PC-3 (cell line): Measurements from ENCODE around the gene CCDC138.

DNA sequence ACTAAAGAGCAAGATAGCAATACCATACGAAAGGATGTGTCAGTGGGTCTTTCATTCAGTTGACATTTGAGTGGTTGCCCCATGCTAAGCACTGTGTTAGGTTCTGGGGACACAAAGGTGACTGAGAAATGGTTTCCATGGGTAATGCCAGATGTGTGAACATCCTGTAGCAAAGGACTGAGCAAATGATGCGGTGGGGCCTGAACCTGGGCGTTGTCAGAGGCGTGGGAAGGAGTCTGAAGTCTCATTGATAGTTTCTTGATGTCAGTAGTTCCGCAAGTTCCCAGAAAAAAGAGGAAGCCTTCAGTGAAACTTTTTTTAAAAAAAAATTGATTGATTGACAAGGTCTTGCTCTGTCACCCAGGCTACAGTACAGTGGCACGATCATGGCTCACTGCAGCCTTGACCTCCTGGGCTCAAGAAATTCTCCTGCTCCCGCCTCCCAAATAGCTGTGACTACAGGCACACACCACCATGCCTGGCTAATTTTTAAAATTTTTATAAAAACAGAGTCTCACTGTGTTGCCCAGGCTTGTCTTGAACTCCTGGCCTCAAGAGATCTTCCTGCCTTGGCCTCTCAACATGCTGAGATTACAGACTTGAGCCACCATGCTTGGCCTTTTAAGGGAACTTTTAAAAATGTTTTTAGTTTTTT is 57.0 kb downstream of the LIMS1 start:
- RAMPAGE, long total RNA = no peak

DNA sequence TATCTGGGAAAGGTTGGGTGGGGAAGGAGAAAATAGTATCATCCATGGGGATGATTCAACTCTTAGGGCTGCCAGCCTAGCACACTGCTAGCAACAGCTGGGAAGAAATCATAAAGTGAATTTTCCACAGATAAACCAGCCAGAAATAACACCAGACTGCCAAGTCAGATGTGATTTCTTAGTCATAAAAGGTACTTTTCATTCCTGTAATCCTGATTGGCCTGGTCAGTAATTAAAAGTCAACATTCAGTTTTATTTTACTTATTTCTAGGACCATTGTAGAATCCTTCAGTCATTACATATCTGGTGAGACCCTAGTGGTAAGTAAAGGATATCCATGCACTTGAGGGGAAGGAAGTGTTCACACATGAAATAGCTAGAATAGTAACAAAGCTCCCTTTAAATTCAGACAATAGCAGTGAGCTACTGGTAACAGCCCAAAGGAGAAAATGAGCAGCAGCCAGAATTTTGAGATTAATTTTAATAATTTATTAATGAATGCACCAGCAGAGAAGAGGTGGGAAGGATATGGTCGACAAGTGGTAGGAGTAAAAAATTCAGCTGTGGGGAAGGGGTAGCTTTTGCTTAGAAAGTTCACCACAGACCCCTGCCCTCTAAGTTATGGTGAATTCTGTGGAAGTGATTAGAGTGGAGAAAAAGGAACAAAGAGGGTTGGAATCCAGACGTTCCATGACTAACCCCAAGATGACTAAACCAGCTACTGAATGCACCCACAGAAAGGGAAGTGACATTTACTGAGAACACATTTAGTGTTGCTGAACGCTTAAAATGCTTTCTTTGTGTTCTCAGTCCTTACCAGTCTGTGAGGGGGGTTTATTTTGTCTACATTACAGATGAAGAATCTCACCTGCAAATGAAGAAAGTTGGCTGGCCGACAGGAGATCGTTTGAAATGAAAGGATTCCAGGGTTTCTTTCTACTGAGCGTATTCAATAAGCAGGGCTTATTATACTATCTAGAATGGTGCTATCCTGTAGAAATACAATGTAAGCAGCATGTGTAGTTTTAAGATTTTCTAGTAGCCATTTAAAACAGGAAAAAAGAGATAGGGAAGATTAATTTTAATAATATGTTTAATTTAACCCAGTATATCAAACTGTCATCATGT is 59.7 kb downstream of the LIMS1 start:
- RAMPAGE, long total RNA = no peak

- RAMPAGE, long total RNA = no peak
Measured at GRCh38 chr2:108596099-108596828, 62.0 kb downstream of the LIMS1 start.

GRCh38 chr2:108601156-108601675 is 66.9 kb downstream of the LIMS1 start:
- RAMPAGE, long total RNA = no peak

DNA sequence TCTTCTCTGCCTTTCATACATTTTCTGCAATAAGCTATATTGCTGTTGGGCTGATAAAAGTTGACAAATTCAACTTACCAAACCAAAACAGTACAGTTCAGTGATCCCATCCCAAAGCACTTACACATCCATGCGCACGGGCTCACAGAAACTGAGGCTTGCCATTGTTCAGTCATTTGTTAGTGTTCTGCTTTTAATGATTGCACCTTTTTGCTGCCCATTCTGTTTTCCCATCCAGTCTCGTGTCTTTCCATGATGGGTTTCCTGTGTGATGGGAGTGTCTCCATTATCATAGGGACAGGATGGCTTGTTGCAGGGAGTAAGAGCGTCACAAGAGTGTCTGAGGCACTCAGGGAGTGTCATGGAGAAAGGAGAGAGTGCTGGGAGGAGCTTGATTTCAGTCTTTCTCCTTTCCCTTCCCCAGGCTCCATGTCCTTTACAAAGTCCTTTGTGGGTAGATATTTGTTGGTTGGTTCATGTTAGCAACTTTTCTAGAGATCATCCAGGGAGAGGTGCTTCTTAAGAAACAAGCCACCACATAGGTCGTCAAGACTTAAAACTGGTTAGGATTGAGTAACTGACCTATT is 79.4 kb upstream of the RANBP2 start:
- RAMPAGE, long total RNA = no peak

- RAMPAGE, long total RNA = no peak
Measured at GRCh38 chr2:108735437-108735887, 16.2 kb downstream of the RANBP2 start.

DNA sequence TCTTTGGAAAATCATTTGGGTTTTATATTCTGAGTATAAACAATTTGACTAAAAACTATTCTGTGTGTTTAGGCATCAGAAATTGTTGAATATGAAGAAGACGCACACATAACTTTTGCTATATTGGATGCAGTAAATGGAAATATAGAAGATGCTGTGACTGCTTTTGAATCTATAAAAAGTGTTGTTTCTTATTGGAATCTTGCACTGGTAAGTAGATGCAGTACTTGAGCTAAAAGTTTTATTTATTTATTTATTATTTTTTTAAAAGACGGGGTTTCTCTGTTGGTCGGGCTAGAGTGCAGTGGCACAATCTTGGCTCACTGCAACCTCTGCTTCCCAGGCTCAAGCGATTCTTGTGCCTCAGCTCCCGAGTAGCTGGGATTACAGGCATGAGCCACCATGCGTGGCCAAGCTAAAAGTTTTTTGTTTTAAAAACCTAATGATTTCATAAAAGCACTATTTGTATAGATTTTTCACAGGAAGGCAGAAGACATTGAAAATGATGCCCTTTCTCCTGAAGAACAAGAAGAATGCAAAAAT is 33.1 kb upstream of the CCDC138 start:
- RAMPAGE, long total RNA = no peak

DNA sequence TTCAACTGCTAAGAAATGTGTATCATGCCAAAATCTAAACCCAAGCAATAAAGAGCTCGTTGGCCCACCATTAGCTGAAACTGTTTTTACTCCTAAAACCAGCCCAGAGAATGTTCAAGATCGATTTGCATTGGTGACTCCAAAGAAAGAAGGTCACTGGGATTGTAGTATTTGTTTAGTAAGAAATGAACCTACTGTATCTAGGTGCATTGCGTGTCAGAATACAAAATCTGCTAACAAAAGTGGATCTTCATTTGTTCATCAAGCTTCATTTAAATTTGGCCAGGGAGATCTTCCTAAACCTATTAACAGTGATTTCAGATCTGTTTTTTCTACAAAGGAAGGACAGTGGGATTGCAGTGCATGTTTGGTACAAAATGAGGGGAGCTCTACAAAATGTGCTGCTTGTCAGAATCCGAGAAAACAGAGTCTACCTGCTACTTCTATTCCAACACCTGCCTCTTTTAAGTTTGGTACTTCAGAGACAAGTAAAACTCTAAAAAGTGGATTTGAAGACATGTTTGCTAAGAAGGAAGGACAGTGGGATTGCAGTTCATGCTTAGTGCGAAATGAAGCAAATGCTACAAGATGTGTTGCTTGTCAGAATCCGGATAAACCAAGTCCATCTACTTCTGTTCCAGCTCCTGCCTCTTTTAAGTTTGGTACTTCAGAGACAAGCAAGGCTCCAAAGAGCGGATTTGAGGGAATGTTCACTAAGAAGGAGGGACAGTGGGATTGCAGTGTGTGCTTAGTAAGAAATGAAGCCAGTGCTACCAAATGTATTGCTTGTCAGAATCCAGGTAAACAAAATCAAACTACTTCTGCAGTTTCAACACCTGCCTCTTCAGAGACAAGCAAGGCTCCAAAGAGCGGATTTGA is 21.7 kb upstream of the CCDC138 start:
- RAMPAGE, long total RNA = no peak

DNA sequence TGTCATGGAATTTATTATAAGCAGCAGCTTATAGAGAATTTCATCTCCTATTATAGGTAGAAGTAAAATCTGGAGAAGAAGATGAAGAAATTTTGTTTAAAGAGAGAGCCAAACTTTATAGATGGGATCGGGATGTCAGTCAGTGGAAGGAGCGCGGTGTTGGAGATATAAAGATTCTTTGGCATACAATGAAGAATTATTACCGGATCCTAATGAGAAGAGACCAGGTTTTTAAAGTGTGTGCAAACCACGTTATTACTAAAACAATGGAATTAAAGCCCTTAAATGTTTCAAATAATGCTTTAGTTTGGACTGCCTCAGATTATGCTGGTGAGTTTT is 4.5 kb upstream of the CCDC138 start:
- RAMPAGE, long total RNA = no peak

DNA sequence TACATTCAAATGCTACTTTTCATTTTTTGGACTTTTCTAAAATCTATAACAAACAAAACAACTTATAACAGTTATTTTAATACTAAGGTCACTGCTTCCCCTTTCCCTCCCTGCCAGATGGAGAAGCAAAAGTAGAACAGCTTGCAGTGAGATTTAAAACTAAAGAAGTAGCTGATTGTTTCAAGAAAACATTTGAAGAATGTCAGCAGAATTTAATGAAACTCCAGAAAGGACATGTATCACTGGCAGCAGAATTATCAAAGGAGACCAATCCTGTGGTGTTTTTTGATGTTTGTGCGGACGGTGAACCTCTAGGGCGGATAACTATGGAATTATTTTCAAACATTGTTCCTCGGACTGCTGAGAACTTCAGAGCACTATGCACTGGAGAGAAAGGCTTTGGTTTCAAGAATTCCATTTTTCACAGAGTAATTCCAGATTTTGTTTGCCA is 4.1 kb upstream of the CCDC138 start:
- RAMPAGE, long total RNA = no peak

DNA sequence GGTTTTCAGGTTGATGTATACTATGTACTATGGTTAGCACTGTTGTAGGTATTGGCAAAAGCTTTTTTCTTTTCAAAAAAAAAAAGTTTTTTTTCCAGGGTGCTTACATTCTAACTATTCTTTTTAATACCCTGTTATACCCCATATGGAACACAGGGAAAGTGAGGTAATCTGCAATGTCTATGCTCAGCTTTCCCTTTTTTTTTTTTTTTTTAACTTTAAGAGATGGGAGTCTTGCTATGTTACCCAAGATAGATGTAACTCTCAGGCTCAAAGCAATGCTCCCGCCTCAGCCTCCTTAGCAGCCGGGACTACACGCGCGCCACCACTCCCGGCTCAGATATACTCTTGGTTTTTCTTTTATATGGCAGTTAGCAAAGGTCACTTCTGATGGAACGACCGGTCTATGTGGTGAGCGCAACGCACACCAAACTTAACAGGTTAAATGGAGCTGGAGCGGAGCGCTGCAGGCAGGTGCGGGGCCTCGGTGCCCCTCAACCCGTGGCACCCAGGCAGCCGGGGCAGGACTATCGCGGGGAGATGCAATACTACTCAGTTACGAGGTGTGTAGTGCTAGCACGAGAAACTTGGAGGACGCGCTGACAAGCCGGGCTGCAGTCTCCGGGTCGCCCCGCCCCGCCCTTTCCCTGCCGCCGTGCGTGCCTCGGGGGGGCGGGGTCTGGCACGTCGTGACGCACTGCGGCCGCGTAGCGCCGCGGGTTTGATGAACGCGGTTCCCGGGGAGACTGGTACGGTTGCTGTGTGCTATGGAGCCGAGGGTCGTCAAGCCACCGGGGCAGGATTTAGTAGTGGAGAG is at the start of gene CCDC138:
CCDC138 (plus strand) TSS at position 716 of the 817 bp plus-strand sequence.
- RAMPAGE, long total RNA = no peak

- RAMPAGE, long total RNA = no peak
Measured at GRCh38 chr2:109127921-109128584, 952 bp upstream of the SH3RF3 start.

DNA sequence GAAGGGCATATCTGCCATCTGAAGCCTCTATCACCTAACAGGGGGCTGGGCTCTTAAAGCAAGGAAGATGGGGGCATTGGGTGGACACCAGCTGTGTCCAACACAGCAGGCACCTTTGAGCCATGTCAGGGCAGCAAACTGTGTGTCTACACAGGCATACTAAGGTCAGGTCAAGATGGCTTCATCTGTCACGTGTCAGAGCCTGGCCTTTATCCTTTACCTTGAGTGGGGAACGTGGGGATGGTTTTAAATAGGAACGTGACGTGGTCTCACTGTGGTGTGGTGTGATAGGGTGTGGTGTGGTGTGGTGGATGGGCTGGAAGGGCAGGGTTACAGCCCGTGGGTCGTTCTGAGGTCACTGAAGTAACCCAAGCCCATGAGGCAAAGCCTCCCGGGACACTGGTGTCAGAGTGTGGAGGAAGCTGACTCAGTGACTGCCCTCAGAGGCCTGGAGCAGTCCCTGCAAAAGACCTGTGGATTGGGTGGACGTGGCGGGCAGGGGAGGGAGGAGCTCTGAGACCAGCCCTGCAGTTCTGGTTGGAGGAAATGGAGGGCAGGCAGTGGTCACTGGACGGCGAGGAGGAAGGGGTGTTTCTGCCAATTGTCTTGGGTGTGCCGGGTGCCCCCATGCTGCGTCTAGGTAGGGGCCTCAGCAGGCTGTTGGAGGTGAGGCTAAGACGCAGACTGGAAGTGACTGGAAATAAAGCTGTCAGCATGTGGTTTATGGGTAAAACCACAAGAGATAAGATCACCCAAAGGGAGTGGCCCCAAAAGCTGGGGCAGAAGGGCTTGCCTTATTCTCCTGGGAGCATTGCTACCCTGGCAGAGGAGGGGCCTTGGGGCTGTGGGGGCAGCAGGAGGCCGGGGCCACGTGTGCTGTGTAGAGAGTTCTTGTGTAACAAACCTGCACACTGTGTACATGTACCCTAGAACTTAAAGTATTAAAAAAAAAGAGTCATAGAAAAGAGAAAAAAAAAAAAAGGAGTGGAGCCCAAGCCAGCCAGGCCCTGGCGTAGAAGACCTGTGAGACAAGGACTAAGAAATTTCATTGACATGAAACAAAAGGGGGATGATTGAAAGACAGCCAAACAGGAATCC is 84.8 kb downstream of the SH3RF3 start:
- RAMPAGE, long total RNA = no peak

DNA sequence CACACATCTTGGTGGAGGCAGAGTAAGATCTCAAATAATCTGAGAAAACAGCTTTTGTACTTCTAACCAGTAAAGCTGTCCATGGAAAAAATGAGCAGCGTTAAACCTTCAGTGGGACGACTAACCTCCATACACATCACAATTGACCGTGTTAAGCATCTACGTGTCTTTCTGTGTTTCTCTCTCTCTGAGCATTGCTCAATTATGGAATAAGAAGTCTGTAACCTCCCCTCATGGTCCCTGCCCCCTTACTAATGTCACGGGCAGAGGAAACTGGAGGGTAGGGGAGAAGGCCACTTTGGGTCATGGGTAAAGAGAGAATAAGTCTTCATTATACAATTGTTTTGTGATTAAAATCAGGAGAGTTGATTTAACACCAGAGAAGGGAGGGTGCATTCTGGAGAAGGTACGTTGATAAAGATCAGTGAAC is 86.0 kb downstream of the SH3RF3 start:
- RAMPAGE, long total RNA = no peak

DNA sequence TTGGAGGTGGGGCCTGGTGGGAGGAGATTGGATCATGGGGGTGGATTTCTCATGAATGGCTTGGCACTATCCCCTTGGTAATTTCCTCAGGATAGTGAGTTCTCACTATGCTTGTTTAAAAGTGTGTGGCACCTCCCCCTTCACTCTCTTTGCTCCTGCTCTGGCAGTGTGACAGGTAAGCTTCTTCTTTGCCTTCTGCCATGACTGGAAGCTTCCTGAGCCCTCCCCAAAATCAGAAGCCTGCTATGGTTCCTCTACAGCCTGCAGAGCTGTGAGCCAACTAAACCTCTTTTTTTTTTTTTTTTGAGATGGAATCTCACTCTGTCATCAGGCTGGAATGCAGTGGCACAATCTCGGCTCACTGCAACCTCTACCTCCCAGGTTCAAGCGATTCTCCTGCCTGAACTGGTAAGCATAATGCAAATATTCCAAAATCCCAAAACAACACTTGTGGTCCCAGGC is 80.0 kb downstream of the SOWAHC start:
- RAMPAGE, long total RNA = no peak

- RAMPAGE, long total RNA = no peak
Measured at GRCh38 chr2:110124876-110125299, 9.3 kb upstream of the MALL start.

DNA sequence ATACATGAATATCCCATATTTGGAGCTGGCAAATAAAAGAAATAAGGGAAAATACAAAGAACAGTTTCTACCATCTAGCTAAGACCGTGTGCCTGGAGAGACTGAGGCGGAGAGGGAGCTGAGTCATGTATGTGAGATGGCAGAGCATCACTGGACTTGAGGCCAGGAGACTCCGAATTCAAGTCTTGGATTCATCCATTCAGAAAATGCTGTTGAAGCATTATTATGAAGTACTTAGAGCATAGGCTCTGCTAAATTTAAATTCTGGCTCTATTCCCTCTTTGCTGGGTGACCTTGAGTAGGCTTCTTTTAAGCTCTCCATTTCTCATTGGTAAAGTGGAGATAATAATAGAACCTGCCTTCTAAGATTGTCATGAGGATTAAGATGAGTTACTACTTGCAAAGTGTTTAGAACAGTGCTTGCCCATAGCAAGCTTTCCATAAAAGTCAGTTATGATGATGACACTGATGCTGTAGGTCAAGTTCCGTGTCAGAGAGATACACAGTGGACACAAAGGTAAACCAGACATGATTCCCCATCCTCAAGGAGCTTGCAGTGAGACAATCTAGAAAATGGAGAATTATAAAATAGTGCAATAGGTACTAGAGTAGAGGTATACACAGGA is 34.6 kb downstream of the NPHP1 start:
- RAMPAGE, long total RNA = no peak

GRCh38 chr2:111168434-111169279 is 47.9 kb downstream of the BCL2L11 start:
- RAMPAGE, long total RNA = no peak

DNA sequence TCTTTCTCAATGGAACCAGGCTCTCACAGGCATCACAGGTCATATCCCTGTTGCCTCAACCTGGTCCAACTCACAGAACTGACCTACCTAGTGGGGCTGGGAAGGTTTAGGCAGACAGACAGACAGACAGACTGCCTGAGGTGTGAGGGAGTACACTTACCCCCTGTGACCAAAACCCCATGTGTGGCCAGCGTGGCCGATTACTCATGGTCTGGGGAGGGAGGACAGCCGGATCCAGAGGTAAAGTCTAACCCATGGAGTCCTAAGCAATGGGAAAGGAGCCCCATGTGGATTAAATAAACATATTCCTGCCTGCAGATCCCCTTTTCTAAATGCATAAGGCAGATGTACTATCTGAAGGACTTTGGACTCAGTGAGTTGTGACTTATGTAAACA is 58.2 kb downstream of the BCL2L11 start:
- RAMPAGE, long total RNA = no peak

- RAMPAGE, long total RNA = no peak
Measured at GRCh38 chr2:111522305-111522801, 361.6 kb downstream of the ANAPC1 start.